Placental epithelial cell (primary cell): ENCODE measurements around the genes NSD1 and GRK6.

DNA sequence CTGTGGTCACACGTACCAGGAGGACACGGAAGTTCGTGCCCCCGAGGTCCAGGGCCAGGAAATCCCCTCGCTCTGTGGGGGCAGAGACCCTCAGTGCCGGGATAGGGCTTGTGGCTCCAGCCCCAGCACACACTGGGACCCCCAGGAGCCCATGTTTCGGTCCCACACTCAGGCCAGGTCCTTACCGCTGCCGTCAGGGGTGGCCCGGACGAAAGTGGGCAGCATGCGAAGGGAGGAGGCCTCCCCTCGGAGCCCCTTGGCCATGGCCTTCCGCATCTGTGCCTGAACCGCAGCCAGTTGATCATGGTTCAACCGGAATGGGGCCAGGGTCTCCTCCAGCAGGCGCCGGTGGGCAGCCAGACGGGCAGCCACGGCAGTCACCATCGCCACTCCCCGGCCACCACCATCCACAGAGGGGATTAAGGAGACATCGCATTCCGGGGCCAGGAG is 11.9 kb downstream of the HK3 start:
- CAGE, long polyA plus RNA = no peak

DNA sequence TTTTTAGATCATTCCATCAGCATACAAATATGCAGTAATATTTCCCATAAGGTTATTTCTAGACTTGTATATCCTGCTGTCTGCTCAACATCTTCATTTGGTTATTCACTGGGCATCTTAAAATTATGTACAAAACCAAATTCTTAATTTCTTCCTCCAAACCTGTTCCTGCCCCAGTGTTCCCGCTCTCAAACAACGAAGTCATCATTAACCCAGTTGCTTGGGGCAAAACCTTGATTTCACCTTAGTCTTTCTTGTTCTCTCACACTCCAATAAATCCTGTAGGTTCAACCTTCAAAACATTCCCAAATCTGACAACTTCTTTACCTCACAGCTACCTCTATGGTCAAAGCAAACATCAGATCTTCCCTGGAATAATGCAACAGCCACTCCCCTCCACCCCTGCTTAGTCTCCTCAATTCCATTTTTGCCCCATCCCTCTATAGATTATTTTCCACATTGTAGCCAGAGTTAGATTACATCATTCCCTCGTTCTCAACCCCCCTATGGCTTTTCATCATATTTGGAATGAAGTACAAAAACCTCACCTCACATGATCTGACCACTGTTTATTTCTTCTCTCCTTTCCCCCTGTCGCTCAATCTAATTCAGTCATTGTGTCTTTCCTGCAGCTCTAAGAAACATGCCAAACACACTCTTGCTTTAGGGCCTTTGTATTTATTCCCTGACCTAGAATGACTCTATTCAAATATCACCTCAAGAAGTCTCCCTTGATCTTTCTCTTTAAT is 22.4 kb upstream of the HK3 start:
- CAGE, long polyA plus RNA = no peak

GRCh38 chr5:177088374-177089108 is 1.8 kb downstream of the FGFR4 start:
- CAGE, long polyA plus RNA = no peak

DNA sequence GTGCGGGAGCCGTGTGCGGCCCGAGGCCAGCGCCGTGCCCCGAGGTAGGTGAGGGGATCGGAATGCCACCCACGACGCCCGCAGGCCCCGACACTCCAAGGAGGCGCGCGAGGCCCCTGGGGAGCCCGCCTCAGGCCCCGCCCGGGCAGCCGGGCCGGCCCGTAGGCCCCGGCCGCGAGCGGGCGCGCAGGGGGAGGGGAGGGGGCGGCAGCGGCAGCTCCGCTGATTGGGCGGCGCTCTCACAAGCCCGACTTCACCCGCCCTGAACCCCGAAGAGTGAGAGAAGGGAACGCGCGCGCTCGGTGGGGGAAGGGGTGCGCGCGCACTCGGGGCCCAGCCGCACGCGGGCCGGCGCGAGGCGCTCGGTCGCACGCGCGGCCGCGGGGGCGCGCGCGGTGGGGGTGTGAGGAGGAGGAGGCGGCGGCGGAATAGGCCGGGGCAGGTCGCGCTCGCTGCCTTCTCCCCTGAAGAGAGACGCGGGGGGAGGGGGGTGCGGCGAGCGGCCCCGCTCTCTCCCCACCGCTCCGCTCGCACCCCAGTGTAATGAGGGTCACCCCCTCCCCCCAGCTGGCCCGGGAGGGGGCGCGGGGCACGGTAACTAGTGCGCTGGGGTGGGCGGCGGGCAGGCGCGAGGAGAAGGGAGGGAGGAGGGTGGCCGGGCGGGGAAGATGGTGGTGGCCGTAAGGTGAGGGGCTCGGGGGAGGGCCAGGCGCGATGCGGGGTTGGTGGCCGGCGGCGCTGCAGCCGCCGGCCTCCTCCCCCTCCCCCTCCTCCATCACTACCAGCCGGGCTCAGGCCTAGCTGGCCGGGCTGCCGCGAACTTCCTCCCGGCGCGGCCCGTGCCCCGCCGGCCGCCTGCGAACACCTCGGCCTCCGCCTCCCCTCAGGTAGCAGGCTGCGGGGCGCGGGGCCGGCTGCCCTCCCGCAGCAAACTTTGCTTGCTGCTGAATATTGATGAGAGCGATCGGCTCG is at the start of gene NSD1:
TSS of gene NSD1 (plus strand) at position 415 of the 972 bp plus-strand sequence.
- CAGE, long polyA plus RNA = no peak

DNA sequence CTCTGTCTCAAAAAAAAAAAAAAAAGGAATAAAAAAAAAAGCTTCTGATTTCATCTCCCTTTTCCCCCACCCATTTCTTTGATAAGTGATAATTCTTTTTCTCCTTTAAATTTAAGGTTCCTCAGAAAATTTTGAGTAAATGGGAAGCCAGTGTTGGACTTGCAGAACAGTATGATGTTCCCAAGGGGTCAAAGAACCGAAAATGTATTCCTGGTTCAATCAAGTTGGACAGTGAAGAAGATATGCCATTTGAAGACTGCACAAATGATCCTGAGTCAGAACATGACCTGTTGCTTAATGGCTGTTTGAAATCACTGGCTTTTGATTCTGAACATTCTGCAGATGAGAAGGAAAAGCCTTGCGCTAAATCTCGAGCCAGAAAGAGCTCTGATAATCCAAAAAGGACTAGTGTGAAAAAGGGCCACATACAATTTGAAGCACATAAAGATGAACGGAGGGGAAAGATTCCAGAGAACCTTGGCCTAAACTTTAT is 76.0 kb downstream of the NSD1 start:
- CAGE, long polyA plus RNA = no peak

DNA sequence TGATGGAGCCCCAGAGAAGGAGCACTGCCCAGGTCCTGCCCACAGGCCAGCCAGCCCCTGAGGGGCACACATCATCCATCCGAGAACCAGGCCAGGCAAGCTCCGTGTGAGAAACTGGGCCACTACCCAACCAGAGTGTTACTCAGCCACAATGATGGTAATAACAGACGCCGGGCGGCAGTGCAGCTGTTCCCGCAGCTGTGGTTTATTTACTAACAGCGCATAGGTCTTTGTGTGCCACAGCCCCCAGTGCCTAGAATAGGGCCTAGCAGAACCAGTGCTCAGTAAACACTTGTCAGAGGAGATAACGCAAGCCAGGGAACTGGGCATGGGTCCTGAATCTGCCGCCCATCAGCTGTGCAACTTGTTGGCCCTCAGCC is 2.3 kb downstream of the MXD3 start:
- CAGE, long polyA plus RNA = no peak

- CAGE, long polyA plus RNA = no peak
These were observed 614 bp downstream of the RGS14 start for GRCh38 chr5:177358352-177358724.

- CAGE, long polyA plus RNA = no peak
These were observed 12.0 kb upstream of the SLC34A1 start for GRCh38 chr5:177371845-177372971.

DNA sequence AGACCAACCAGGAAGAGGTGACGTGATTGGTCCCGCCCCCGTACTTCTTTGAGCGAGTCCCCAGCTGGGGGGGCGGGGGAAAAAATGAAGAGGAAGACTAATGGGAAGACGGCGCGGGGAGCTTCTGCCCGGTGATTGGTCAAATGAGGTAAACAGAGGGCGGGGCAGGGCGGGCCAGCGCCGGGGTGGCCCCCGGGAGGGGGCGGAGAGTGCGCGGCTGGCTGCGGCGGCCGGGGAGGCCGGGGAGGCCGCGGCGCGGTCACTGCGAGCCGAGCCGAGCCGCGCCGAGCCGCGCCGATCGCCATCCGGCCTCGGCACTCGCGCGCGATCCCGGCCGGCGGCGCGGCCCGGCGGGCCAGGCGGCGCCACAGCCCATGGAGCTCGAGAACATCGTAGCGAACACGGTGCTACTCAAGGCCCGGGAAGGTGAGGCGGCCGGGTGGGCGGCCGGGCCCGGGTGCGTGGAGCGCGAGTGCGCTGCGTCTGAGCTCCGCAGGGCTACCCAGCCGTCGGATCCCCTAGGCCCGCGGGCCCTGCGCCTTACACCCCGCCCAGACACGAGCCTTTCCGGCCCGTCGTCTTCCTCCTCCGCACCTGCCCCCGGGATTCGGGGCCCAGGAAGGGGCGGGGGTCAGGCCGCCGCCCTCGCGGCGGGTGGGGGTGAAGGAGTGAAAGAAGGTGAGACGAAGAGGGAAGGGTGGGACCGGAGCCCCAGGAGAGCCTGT is at the start of gene GRK6:
TSS of gene GRK6 (plus strand) at position 205 of the 725 bp plus-strand sequence.
- CAGE, long polyA plus RNA = no peak

DNA sequence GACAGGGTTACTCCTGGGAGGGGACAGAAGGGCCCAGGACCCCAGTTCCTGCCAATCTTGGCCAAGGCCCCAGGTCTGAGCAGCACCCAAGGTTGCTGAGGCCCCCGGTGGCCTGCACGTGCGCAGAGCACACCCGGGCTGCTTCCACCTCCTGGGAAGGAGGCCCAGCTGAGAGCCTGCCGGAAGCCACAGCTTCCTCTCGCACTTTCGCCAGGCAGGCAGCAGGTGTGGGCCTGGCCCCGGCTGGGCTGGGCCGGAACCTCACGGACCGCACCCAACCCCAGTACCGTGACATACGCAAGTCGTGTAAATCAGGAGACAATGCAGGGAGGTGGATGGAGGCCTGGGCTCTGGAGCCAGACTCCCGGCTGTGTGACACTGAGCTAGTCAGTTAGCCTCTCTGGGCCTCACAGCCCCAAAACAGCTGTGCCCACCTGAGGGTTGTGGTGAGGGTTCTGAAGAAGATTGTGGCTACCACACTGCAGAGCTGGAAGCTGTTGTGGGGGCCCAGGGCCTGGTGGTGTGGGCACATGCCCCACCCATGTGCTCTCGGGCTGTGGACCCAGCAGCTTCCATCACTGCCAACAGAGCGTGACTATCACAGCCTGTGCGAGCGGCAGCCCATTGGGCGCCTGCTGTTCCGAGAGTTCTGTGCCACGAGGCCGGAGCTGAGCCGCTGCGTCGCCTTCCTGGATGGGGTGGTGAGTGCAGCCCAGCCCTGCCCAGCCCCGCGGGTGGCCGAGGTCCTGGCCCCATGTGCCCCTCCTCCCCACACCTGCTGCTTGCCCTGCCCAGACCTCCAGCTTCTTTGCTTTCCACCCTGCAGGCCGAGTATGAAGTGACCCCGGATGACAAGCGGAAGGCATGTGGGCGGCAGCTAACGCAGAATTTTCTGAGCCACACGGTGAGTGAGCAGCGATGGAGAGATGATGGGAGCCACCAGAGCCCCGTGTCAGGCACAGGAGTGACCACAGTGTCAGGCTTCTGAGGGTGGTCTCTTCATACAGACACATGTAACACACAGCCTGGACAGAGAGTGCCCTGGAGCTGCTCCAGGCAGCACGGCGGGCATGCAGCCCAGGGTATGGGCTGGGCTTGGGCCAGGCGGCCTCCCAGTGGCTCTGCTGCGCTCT is 5.3 kb downstream of the GRK6 start:
- CAGE, long polyA plus RNA = no peak

GRCh38 chr5:177444086-177444492 is 2.5 kb upstream of the PRR7 start:
- CAGE, long polyA plus RNA = no peak

- CAGE, long polyA plus RNA = no peak
These were observed 525 bp downstream of the PRR7 start for GRCh38 chr5:177447190-177447487.

DNA sequence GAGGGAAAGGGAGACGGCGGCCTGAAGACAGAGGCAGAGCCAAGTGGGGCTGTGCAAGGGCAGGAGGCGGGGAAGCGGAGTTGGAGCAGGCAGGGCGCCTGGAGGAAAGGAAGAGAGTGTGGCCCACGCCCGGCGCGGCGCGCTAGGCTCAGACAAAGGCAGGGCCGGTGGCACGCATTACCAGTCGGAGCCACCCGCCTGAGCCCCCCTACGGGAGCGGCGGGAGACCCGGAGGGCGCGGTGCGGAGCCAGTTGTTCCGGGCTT is 7.4 kb downstream of the PRR7 start:
- CAGE, long polyA plus RNA = no peak

GRCh38 chr5:177472366-177473383 is 759 bp downstream of the DBN1 start:
- CAGE, long polyA plus RNA = no peak

DNA sequence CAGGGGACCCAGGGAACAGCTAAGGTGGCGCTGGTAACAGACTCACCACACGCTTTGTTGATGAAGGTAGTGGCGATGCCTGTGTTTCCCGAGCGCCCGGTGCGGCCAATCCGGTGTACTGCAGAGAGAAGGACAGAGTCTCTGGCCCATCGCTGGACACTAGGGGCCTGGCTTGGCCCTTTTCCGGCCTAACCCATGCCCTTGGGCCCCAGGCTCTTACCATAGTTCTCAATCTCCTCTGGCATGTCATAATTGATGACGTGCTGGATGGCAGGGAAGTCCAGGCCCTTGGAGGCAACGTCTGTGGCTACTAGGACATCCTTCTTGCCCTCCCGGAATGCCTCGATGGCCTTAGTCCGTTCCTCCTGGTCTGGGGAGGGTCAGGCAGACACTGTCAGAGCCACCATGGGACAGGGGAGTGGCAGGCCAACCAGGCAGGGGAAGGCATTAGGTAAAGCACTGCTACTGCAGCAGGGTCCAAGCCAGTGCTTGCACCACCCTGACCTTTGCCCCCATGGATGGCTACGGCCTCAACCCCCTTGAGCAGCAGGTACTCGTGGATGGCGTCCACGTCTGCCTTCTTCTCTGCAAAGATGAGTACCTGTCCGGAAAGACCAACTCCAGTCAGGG is 2.8 kb upstream of the DOK3 start:
- CAGE, long polyA plus RNA = no peak

- CAGE, long polyA plus RNA = no peak
These were observed 15.6 kb upstream of the DDX41 start for GRCh38 chr5:177532328-177532786.

- CAGE, long polyA plus RNA = no peak
These were observed 645 bp downstream of the B4GALT7 start for GRCh38 chr5:177600254-177601300.

GRCh38 chr5:178045932-178046341 is 49.9 kb upstream of the PROP1 start:
- CAGE, long polyA plus RNA = no peak

GRCh38 chr5:178077922-178078852 is 35.1 kb upstream of the N4BP3 start:
- CAGE, long polyA plus RNA = no peak

GRCh38 chr5:178108943-178109191 is 4.5 kb upstream of the N4BP3 start:
- CAGE, long polyA plus RNA = no peak